Sigmoid colon (tissue), 4 donors: ENCODE results near the gene TGFB2.

DNA sequence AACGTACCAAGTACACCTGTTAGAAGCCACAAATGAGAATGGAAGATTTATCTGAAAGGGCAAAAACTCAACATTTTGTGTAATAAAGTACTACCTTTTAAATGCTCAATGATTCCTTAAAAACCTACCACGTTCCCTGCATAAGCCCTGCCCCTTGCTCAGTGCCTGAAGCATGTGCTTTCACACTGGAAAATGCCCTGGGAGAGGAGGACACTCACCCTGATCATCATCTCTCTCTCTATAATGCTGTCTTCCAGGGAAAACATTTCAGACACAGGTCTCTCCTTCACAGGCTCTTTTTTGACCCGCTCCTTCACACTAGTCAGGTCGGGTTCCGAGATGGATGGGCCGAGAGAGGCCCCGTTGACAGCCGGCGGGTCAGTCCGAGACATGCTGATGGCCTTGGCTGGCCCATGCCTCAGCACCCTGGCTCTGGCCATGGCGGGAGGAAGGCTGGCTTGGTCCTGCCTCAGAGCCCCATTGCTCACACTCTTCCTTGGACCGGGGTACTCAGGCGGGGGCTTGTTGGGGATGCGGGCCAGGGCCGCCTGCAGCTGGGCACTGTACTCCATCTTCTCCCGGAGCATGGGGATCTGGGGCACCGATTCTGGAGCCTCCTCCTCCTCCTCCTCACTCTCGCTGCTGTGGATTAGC lies 102.3 kb downstream of the SMYD2 start:
- PRO-cap, result no peak
- RAMPAGE, long total RNA, 4 experiments, result no peak in any of the 4 experiments

- PRO-cap, result no peak
- RAMPAGE, long total RNA, 4 experiments, result no peak in any of the 4 experiments
Measured at GRCh38 chr1:214386683-214387170, 105.8 kb downstream of the SMYD2 start.

GRCh38 chr1:214445415-214446385 lies 105.7 kb downstream of the PTPN14 start:
- PRO-cap, result no peak
- RAMPAGE, long total RNA, 4 experiments, result no peak in any of the 4 experiments

- PRO-cap, result bidirectional peak, plus-strand start at chr1:214552525, minus-strand start at chr1:214552469
- RAMPAGE, long total RNA, 4 experiments, result no peak in any of the 4 experiments
Measured at GRCh38 chr1:214552165-214552853, 907 bp upstream of the PTPN14 start.

- PRO-cap, result no peak
- RAMPAGE, long total RNA, 4 experiments, result no peak in any of the 4 experiments
Measured at GRCh38 chr1:214641024-214641665, 38.1 kb downstream of the CENPF start.

GRCh38 chr1:214641666-214642313 lies 38.8 kb downstream of the CENPF start:
- PRO-cap, result no peak
- RAMPAGE, long total RNA, 4 experiments, result start-site peak on the plus strand in 1 of 4 experiments, at chr1:214641933-214642223 at its widest, 5 reads per replicate

GRCh38 chr1:215157211-215157605 lies 74.7 kb downstream of the KCNK2 start:
- PRO-cap, result no peak
- RAMPAGE, long total RNA, 4 experiments, result no peak in any of the 4 experiments

GRCh38 chr1:216617072-216617691 lies 106.0 kb downstream of the ESRRG start:
- PRO-cap, result no peak
- RAMPAGE, long total RNA, 4 experiments, result no peak in any of the 4 experiments

- PRO-cap, result no peak
- RAMPAGE, long total RNA, 4 experiments, result no peak in any of the 4 experiments
Measured at GRCh38 chr1:217456017-217456706, 174.7 kb downstream of the GPATCH2 start.

DNA sequence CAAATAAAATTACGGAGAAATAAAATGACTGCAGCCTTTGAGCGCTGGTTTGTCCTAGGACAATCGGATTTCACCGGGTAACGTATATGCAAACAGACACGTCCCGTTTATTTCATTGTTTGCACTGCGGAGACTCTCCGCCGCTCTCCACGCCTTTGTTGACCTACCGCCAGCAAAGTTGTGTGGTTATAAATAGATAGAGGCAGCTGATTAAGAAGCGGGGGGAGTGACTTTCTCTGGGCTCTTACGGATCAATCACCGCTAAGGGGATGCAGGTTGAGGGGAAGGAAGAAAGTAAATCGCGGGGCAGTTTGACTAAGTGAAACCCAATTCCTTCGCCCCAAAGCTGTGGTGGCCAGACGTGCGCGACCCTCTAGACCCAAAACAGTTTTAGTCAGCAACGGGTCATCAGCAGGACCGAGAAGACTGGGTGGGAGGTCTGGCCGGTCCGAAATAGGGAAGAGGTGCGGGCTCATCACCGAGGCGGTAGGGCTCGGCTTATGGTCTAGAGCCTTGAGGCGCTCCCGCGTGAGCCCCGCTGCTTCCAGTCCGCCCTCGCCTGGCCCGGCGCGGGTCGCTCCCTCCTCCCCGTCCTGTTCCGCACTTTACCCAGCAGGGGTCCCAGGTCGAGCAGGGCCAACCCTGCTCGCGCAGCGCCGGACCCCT lies 120.9 kb upstream of the RRP15 start:
- PRO-cap, result no peak
- RAMPAGE, long total RNA, 4 experiments, result no peak in any of the 4 experiments

DNA sequence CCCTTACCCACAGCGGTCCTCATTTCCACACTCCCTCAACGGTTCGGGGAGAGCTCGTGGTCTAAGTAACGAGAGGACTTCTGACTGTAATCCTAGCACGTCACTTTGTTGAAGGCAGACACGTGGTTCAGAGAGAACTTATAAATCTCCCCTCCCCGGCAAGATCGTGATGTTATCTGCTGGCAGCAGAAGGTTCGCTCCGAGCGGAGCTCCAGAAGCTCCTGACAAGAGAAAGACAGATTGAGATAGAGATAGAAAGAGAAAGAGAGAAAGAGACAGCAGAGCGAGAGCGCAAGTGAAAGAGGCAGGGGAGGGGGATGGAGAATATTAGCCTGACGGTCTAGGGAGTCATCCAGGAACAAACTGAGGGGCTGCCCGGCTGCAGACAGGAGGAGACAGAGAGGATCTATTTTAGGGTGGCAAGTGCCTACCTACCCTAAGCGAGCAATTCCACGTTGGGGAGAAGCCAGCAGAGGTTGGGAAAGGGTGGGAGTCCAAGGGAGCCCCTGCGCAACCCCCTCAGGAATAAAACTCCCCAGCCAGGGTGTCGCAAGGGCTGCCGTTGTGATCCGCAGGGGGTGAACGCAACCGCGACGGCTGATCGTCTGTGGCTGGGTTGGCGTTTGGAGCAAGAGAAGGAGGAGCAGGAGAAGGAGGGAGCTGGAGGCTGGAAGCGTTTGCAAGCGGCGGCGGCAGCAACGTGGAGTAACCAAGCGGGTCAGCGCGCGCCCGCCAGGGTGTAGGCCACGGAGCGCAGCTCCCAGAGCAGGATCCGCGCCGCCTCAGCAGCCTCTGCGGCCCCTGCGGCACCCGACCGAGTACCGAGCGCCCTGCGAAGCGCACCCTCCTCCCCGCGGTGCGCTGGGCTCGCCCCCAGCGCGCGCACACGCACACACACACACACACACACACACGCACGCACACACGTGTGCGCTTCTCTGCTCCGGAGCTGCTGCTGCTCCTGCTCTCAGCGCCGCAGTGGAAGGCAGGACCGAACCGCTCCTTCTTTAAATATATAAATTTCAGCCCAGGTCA lies at the start of gene TGFB2:
TGFB2 (plus strand) TSS at position 169 of the 1,035 bp plus-strand sequence.
- PRO-cap, result bidirectional peak, plus-strand start at position 169 of the sequence, minus-strand start at position 37 of the sequence; bidirectional peak, plus-strand start at position 970 of the sequence, minus-strand start at position 820 of the sequence
- RAMPAGE, long total RNA, 4 experiments, result start-site peak on the plus strand in 4 of 4 experiments, centred at positions 172 to 667 of the sequence, 5 to 141 reads per replicate

- PRO-cap, result no peak
- RAMPAGE, long total RNA, 4 experiments, result no peak in any of the 4 experiments
Measured at GRCh38 chr1:219088716-219089432, 84.8 kb upstream of the LYPLAL1 start.

- PRO-cap, result no peak
- RAMPAGE, long total RNA, 4 experiments, result no peak in any of the 4 experiments
Measured at GRCh38 chr1:219272126-219272540, 98.5 kb downstream of the LYPLAL1 start.

DNA sequence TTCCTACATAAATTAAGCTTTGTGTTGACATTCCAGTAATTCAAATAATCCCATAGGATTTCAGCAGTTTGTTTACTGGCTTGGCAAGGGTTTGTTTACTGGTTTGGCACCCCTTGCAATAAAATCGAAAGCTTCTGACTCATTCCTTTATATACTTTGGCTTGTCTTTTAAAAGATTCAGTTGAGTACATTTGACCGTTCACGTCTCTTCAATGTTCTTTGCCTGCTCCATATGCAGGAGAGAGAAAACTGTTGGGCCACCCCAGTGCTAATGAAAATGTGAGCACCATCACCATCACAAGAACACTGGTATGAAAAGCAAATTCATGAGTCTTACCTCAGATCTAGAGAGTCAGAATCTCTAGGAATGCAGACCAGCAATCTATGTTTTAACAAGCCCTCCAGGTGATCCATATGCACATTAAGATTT lies 32.8 kb downstream of the ZC3H11B start:
- PRO-cap, result unidirectional peak, minus-strand start at position 209 of the sequence
- RAMPAGE, long total RNA, 4 experiments, result no peak in any of the 4 experiments

DNA sequence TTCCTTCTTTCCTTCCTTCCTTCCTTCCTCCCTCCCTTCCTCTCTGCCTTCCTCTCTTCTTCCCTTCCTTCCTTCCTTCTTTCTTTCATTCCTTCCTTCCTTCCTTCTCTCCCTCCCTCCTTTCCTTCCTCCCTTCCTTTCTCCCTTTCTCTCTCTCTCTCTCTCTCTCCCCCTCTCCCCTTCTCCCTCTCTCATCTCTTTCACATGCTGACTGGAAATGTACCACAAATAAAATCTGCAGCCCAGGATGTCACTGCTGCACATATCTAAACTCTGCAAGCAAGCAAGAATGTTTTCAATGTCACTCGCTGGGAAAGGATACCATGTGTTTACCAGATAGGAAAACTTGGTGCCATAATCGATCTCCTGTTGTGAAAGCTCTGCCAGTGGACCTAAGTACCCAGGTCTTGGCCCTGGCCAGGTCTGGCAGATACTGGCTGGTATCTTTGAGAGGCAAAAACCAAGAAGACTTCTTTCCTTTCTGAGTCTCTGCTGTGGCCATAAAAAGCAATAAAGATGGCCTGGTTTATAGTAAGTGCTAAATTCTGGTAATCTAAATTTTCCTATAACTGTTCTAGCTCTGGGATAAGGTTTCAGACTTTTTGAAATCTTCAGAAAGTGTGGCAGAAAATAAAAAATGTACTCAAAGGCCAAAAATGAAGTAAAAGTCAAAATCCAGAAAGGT lies 13.3 kb upstream of the SLC30A10 start:
- PRO-cap, result no peak
- RAMPAGE, long total RNA, 4 experiments, result no peak in any of the 4 experiments

DNA sequence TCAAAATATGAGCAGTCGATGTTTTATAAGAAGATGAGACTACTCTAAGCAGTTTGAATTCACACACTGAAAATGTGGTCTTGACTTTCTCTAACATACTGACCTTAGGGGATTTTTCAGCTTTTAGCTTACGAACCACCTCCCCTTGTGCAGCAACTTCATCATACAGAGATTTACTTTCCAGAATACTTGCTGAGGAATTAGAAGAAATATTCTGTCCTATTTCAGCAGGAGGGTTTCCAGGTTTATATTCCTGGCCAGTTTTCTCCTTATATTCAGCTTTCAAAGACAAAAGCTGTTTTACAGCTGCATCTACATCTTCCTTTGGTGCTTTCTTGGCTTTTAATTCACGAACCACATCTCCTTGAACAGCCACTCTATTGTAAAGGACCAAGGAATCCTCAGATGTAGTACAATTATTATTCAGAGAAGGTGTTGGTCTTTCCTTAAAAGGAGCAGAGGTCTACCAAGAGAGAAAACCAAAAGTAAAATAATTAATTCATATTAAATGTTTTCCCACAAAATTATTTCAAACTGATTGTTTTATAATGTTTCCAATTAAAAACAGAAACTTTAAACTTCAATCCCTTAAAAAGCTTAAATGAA lies 49.3 kb downstream of the EPRS1 start:
- PRO-cap, result no peak
- RAMPAGE, long total RNA, 4 experiments, result no peak in any of the 4 experiments

DNA sequence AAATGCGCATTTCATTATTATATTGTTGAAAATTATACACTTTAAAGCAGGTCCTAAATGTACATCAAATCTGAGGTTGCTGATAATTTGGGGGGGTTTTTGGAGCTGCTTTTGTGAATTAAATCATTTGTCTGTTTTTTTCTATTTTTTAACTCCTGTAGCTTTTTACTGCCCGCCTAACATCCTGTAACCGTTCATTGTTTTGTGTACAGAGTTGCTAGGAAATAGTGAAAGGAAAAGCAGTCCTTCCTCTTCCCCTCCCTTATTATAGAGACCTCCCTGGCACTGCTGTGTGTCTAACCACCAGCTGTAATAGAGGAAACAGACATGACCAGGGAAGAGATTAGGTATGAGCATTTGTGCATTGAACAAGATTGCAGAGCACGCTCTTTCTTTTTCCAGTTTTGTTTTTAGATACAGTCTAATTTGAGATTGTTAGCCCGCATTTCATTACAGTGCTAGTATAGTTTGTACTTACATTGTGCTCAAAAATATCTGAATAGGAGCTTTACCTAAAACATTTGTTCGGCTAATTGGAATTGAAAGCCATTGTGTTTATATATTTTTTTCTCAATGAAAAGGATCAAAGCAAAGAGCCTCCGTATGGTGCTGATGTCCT lies 43.5 kb downstream of the IARS2 start:
- PRO-cap, result no peak
- RAMPAGE, long total RNA, 4 experiments, result no peak in any of the 4 experiments

DNA sequence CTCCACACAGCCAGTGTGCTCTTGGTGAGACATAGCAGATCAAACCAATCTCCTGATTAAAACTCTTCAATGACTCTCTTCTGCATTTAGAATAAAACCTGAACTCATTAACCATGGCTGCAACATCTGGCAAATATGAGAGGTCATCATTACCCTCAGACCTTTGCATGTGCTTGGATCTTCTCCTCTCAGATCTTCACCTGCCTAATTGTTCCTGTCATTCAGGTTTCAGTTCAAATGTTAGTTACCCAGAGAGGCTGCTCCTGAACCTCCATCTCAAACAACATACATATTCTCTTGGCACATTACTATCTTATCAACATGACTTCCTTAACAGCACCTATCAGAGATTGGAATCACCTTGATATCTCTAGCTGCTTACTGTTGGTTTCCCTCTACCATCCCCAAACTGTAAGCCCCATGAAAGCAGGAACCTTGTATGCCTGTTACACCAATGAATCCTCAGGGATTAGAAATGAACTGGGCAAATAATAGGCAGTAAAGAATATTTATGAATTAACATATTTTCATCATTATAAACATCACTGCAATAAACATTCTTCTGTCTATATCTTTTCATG lies 65.6 kb downstream of the RAB3GAP2 start:
- PRO-cap, result no peak
- RAMPAGE, long total RNA, 4 experiments, result no peak in any of the 4 experiments

- PRO-cap, result no peak
- RAMPAGE, long total RNA, 4 experiments, result no peak in any of the 4 experiments
Measured at GRCh38 chr1:220219999-220220520, 52.2 kb downstream of the RAB3GAP2 start.

GRCh38 chr1:220272736-220272979 lies 405 bp upstream of the RAB3GAP2 start:
- PRO-cap, result no peak
- RAMPAGE, long total RNA, 4 experiments, result no peak in any of the 4 experiments